Islet of Langerhans (tissue), 1 donor: ENCODE measurements around the genes H3C11, ZKSCAN8 and ZSCAN23.

GRCh38 chr6:27782561-27783375 is 25.0 kb downstream of the H2BC13 start:
- RRBS, result no CpG with 5 or more reads among the region's 7 CpGs

- RRBS, result no CpG with 5 or more reads among the region's 39 CpGs
Measured at GRCh38 chr6:27824367-27825613, 898 bp downstream of the H4C11 start.

- RRBS, result no CpG with 5 or more reads among the region's 15 CpGs
Measured at GRCh38 chr6:27825793-27826605, 2.1 kb downstream of the H4C11 start.

GRCh38 chr6:27864897-27865166 is 285 bp upstream of the H2AC16 start:
- RRBS, result no CpG with 5 or more reads among the region's 14 CpGs

- RRBS, result 15% methylated on average over 1 of the region's 52 CpGs
Measured at GRCh38 chr6:27871709-27872618, at the start of gene H3C11. Gene H3C11 (minus strand): TSS chr6:27872346.

DNA sequence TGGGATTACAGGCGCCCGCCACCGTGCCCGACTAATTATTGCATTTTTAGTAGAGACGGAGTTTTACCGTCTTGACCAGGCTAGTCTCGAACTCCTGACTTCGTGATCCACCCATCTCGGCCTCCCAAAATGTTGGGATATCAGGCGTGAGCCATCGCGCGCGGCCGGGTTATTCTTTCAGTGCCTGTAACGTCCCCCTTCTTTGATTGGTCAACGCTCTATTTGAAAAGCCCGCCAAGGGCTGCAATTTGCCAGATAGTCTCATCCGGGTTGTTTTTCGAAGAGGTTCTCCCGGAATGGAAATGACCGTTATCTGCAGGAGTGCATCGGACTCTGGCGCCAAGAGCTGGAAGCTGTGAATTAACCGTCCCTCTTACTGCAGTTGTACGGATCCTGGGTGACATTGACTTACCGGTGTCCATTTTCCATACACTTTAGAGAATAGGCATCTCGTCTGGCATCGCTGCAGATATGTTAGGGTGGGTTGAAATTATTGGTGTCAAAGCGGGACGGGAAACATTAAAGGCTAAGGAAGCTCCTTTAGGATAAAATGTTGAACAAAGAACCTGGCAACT is 1.1 kb downstream of the H2BC17 start:
- RRBS, result 6% methylated on average over 4 of the region's 31 CpGs

GRCh38 chr6:27902041-27903523 is 9.4 kb downstream of the H2BC17 start:
- RRBS, result no CpG with 5 or more reads among the region's 42 CpGs

DNA sequence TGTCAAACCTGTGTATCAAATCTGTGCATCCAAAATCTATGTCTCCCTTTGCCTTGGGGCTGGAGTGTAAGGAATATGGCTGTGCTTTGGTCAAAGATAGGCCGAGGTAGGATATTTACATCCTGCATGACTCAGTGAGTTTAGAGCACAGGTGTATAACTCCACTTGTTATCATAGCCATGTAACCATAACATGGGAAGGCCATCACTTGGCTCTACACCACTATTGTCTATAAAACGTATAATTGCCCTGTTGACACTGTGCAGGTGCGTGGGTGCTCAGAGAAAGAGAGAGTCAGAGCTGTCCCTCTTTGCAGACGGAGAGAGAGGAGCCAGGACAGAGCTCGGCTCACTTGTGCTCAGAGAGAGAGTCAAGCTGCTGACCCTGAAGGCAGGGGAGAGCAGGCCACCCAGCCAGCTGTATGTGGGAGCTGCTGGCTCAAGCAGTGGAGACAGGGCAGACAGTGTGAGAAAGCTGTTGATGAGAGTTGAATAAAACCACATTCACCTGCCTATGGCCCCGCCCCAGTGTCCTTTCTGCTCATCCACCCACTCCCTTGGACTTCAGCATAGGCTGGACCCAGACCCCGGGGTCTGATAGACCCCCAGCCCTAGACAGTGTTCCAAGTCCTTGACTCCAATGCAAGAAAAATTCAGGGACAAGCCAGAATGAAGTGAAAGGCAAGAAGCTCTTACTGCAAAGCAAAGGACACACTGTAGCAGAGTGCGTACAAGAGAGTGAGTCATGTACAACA is 46.1 kb downstream of the OR2B6 start:
- RRBS, result no CpG with 5 or more reads among the region's 8 CpGs

DNA sequence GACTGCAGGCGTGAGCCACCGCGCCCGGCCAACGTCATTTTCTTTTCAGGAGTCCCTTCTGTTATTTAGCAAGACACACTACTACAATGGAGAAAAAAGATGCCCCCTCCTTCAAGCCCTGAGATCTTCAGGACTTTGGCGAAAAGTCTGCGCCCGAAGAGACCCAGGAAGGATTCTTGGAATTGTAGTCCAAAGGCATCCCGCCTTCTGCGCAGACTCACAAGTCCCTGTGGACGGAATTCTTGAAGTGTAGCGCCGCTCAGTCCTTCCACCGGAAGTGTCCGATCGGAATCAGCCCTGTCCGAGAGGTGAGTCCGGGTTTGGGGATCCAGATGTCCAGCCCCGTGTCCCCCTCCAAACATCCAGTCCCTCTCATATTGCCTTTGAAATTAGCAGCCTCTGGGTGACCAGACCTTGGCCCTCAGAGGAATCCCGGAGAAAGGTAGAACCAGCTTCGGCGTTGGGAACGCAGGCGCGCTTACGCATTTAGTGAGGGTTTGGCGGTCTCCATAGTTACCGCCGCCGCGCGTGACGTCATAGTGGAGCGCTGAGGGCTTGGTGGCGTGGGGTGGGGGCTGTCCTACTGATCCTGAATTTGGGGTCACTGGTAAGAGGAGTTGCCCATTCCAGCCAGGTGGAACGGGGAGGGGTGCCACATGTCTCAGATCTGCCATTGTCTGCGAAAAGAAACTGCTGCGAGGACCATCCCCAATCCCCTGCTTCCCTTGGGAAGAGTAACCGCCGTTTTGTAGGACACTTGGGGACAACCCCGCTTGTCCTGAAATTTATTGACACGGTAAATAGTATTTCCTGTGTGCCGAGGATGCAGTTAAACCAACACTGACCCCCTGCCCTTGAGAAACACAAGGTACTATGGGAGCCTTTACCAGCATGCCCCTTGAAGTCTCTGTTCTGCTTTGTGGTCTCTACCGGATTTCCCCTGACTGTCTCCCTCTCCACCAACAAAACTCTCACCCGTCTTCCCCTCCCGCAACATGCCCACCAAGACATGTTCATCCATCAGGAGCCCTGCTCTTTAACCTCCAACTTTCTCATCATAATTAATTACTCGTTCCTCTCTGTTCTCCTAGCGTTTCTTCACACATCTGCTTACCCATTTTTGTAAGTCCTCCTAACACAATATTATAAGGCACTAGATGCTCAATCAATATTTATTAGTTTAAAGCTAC is 690 bp downstream of the ZNF165 start:
- RRBS, result 6% methylated on average over 6 of the region's 48 CpGs

- RRBS, result 9% methylated on average over 9 of the region's 61 CpGs
Measured at GRCh38 chr6:28141298-28142631, at the start of gene ZKSCAN8. Gene ZKSCAN8 (plus strand): TSS chr6:28141883.

GRCh38 chr6:28336307-28337023 is 517 bp upstream of the ZSCAN31 start:
- RRBS, result 10% methylated on average over 5 of the region's 18 CpGs

DNA sequence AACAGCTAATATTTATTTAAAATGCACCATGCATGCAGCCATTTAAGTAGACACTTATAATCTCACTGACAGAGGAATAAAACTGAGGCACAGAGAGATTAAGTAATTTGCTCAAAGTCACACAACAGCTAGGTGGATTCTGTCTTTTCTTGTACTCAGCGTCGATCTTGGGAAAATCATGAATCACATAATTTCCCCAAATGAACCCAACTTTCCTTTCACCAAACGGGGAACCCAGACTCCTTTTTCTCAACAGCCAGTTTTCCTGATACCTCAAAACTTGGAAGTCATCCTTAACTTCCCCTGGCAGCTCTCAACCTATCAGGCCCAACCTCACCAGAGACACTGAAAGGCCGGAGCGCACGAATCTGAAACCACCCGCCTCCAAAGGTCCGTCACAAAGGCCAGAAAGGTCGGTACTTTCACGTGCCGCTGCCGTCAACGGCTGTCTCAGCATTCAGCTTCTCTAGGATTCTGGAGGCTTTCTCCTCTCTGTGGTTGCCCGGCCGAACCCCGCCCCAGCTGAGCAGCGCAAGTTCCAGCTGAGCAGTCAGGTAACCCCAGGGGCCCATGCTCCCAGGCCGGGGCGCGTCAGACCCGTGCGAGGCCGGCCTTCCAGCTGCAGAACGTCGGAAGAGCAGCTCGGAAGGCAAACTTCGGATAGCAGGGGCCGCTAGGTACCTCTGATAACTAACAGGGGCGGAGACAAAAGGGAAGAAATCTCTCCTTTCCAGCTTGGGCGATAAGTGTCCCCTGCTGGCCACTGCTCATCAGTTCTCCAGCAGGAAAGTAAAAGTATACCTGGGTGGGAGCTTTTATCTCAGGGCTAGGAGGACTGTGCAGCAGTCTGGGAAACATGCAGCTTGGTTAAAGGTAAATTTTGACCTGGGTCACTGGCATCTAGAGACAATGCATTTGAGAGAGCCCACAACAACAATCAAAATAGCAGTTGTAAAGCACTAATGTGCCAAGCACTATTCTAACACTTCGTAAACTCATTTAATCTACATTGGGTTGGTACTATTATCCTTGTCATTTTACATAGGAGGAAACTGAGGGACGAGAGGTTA is 16.2 kb downstream of the ZSCAN12 start:
- RRBS, result 7% methylated on average over 5 of the region's 32 CpGs

GRCh38 chr6:28442908-28443819 is at the start of gene ZSCAN23:
Gene ZSCAN23 (minus strand): TSS chr6:28443491.
- RRBS, result 4% methylated on average over 9 of the region's 35 CpGs

DNA sequence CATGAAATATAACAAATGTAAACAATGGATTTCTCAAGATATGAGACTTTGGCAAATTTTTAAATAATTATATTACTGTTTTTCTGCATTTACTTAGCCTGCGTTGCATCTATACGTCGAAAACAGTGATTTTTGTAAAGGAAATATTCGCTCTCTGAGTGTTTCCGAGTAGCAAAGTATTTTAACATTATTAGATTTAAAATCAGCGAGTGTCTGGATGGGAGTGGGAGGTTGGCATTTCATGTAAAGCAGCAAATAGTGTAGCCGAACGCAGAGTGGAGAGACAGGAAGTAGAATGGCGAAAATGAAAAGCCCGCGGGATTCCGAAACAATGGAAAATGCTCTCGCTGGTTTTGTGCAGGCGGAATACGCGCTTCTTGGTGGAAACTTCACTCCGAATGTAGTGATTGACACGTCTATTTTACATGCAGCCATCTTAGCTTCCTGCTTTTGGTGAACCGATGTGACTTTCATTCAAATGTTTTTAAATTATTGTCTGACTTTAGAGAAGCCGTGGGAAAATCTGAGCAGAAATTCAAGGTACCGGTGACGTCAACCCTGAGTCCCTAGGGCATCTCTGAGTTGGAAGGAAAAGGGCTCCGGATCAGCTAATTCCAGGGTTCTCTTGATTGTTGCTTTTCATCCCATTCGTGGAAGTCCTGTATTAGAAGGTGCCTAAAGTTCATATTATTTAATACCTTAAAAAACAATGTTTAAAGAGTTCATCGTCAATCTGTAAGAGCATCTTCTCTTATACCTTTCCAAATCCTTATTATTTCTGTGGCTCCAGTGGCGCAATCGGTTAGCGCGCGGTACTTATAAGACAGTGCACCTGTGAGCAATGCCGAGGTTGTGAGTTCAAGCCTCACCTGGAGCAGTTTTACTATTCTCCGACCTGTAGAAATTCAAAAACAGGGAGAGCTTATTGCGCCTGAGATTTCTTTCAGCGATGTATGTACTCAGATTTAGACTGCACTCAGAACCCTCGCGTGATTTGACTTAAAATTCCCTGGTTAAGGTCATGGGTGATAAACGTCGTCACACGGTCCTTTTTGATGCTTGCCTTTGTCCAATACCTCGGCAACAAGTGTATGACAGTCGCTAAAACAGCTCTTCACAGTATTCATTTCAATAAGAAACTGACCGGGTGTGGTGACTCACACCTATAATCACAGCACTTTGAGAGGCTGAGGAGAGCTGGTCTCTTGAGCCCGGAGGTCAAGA is 11.5 kb downstream of the GPX5 start:
- RRBS, result 14% methylated on average over 2 of the region's 43 CpGs

- RRBS, result 34% methylated on average over 3 of the region's 30 CpGs
Measured at GRCh38 chr6:28597341-28598374, 10.6 kb upstream of the SCAND3 start.

DNA sequence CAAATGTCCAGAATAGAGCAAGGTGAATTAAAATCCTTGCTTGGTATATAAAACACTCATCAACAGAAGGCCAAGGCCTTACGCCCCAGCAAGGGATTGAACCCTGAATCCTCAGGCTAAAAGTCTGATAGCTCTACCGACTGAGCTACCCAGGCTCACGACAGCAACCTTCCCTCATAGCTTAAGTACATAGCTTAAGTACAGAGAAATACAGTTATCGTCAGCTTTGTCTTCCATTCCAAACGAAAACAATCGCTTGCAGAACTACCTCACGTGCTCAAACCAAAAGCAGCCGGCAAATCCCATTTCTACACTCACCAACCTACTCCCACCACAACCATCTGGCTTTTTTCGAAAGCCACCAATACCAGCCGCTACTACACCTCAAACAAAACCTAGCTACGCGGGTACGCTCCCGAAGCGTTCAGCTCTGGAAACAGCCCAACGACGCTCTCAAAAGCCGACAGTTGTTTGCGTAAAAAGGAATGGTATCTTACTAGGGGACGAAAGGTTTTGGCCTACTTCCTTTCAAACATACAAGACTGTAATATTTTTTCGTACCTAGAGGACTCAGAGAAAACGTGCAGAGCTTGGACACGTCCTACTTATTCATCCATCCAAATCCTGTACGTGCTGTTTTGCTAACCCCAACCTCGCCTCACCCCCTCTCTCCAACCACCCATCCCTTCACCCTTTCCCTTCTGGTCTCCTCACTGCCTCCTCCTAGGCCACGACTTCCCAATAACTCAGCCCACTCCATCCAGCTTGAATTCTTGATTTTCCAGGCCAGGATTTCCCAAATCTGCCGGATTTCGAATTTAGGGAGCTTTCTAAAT is 106.2 kb upstream of the SCAND3 start:
- RRBS, result no CpG with 5 or more reads among the region's 28 CpGs

DNA sequence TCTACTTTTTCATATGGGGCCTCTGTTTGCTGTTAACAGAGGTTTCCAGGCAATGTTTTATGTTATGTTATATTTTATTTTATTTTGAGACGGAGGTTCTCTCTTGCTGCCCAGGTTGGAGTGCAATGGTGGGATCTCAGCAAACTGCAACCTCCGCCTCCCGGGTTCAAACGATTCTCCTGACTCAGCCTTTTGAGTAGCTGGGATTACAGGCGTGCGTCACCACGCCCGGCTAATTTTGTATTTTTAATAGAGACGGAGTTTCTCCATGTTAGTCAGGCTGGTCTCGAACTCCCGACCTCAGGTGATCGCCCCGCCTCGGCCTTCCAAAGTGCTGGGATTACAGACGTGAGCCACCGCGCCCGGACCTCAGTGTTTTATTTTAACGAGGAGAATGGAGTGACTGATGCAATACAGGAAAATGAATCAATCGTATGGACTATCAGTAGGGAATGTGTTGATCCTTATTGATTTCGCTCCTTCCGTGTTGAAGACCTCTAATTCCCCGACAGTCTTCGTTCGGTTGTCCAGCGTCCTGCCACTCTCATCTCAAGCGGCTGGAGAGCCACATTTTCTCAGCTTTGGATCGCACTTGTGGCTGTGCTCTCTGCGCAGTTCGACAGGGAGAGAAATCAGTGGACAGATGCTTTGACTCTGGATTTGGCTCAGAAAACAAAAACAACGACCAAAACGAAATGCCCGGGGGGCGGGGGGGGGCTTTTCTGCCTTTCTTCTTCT is 166.3 kb downstream of the TRIM27 start:
- RRBS, result 45% methylated on average over 2 of the region's 34 CpGs

DNA sequence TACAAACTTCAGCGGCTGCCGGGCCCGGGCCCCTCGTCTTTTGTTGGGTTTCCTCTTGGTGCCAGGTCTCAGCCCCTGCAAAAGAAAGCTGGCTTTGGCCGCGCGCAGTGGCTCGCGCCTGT is 277 bp upstream of the TRIM27 start:
- RRBS, result no CpG with 5 or more reads among the region's 9 CpGs

GRCh38 chr6:28958610-28959341 is 35.0 kb upstream of the TRIM27 start:
- RRBS, result no CpG with 5 or more reads among the region's 14 CpGs

DNA sequence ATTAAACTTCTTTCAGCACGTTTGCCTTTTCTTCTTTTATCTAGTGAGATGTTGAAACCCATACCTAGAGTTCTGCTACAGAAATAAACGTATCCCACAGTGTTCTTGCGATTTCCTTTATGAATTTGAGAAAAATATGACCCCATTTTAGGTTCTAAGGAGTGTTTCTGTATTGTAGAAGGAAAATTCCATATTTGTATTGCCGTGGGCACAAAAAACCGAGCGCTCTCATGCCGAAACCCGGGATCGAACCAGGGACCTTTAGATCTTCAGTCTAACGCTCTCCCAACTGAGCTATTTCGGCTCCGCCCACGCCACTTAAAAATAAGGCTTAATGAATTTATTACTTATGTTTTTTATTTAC is 23.7 kb downstream of the ZNF311 start:
- RRBS, result no CpG with 5 or more reads among the region's 13 CpGs